Left lobe of liver (tissue), 1 donor: ENCODE results near the gene MRPL22.

DNA sequence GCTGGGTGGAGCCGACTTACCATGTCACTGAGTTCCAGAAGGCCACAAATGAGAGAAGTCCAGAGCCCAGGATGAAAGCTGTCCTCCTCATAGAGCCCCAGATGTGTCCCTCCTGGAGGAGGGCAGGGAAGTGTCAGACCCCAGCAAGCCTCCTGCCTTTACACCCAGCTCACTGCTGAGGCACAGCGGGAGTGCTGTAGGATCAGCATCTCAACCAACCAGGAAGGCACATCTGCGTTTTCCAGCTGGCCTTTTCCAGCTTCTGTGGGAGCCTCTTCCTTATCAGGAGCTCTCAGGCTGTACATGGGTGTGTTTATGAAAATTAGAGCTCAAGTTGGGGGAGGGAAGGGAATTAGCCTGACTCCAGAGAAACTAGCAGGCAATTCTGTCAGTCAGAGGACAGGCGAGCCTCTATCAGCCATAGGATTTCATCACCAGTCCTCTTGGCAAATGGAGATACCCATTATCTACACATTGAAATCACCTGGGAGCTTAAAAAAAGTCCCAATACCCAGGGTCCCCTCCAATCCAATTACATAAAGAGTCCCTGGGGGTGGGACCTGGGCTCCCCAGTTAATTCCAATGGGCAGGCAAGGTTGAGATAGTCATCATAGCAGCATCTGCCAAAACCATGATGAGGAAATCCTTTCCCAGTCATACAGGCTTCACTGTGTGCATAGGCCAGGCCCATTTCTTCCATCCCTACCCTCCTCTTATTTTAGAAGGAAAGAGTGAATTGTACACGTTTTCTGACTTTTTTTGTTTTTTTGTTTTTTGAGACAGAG lies 15.4 kb downstream of the FAXDC2 start:
- PRO-cap: bidirectional peak, plus-strand start at position 382 of the sequence, minus-strand start at position 255 of the sequence; bidirectional peak, plus-strand start at position 604 of the sequence, minus-strand start at position 469 of the sequence

DNA sequence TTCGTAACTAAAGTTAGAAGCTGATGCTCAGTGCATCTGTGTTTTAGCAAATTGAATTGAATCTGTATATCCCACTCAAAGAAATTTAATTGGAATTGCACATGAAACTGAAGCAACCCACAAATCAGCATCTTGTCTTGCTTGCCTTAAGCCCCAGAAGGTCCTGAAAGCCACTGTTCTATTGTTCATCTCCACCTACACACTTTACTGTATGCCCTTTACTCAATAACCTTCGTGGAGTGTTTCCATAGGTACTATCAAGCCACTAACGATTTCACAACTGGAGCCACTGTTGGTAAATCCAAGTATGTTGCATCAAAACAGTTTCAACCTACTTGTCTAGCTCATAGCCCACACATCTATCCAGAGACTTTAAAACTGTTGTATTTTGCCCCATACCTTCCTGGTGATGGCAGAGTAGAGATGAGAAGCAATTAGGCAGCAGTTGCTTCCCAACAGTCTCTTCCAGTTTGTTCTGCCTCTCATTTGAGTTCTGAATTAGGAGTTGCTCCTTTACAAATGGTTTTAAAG lies 706 bp downstream of the FAXDC2 start:
- PRO-cap: no peak

DNA sequence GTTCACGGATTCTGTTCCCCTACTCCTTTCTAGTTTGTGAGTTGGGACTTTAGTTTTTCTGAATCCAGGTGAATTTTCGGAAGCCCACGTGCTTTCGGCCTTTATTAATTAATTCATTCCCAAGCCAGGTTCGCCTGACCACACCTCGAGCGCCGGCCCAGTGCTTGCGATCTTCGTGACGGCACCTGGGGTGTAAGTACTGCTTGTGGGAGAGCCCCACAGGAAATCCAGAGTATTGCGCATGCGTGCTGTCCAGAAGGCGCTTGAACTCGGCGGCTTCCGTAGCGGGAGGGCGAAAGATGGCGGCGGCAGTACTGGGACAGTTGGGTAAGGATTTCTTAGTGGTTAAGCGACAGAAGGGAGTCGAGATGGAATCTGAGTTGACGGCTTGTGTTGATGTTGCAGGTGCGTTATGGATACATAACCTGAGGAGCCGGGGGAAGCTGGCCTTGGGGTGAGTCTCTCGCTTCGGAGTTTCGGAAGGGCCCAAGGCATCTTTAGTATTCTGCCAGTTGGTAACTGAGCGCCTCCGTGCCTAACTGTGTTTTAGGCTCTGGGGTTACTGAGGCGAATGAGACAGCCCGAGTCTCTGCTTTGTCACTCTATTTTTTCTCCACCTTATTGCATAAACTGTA lies at the start of gene MRPL22:
Gene MRPL22 (plus strand): TSS at position 262 of the 635 bp plus-strand sequence.
- PRO-cap: bidirectional peak, plus-strand start at position 284 of the sequence, minus-strand start at position 198 of the sequence

DNA sequence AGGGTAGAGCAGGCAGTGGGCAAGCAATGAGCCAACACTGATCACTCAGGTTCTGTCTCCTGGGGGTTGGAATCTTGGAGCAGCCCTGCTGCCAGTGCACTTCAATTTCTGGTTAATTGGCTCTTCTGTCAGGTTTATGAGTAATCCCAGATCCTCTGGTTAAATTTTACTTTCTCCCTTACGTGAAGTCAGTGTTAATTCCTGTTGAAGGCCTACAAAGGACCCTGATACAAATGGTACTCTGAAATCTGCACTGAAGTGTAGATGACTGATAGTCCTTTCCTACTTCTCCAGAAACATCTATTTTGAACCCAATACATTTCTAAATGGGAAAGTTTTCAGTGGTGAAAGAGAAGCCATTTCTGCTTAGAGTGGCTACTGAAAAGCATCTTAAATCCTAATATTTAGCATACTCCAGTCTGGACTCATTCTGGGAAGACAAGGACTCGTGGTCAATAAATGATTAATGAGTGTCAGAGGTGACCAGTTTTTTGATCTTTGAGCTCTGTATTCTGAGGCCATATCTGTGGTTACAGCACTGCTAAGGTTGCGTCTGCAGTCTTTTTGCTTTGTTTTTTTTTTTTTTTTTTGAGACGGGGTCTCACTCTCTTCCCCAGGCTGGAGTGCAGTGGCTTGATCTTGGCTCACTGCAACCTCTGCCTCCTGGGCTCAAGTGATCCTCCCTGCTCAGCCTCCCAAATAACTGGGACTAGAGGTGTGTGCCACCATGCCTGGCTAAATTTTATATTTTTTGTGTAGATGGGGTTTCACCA lies 442.5 kb downstream of the KIF4B start:
- PRO-cap: unidirectional peak, plus-strand start at position 521 of the sequence

GRCh38 chr5:155564533-155565084 lies 551.1 kb downstream of the KIF4B start:
- PRO-cap: no peak

DNA sequence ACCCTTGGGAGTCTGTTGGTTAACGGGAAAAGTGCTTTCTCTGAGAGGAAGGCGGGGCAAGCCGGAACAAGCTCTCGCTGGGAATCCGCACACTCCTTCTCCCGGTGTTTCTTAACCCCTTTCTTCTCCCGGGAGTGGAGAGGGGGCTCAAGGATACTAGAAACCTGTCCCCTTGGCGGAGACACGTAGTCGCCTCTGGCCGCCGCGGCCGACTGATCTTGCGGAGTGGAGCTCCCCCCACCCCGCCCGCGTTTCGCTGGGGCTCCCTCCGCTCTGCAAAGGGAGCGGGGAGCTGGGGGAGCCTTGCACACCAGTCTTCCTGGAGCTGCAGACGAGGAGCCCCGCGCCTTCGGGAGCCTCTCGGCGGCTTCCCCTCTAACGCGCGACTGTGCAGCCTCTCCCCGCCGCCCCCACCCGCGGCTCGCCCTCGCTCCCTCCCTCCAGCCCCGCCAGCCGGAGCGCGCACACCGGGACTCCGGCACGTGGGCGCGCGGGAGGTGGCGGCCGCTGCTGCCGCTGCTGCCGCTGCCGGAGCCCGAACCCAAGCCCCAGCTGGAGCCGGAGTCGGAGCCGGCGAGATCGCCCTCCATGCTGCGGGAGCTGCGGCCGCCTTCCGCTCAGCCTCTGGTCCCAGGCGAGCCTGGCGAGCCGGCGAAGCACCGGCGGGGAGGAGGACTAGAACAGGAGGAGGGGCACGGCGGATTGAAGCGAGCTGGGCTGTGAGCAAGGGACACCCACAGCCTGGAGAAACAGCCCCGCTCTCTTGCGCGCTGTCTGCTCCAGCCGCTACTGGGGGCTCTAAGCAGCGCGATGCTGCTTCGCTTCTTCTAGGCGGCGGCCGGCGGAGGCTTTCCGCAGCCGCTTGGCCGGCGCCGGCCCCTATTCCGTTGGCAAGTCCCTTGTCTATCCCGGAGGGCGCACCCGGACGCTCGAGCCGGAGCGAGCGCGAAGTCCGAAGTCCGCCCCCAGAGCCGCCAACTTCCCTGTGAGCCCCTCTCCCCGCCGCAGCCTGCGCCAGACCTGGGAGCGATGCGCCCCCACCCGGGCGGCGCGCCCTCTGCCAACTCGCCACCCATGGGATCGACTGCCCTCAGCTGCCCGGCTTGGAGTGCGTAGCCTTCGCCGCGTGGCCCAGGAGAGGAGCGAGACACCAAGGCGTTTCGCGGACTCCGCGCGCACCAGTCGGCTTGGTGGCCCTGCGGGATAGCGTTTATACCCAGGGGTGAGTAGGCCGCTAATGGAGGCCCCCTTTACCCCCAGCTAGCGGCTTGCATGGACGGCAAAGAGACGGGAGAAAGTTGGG lies 598.7 kb upstream of the SGCD start:
- PRO-cap: no peak

DNA sequence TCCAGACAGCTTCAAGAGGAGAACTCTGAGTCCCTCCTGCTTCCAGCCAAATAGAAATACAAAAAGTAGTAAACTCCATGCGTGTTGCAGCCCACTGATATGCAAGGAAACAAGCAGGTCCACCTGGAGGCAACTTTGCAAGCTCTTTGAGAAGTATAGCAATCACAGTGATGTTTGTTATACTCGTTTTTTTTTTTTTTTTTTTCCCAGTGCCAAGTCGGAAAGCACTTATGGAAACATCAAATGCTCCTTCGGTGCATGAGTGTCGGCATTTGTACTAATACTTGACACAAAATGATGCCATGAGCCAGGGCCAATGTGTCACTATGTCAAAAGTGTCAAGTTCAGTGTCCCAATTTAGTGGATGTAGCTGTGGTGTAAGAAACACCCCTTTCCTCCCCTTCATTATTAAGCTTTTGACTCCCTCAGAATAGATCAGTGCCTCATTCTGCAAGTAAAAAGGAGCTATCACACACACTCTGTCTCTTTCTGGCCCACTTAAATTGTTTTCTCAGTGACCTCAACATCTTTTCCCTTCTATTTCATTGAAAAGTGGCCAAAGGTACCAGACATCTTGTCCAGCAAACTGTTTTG lies 594.0 kb upstream of the SGCD start:
- PRO-cap: no peak

DNA sequence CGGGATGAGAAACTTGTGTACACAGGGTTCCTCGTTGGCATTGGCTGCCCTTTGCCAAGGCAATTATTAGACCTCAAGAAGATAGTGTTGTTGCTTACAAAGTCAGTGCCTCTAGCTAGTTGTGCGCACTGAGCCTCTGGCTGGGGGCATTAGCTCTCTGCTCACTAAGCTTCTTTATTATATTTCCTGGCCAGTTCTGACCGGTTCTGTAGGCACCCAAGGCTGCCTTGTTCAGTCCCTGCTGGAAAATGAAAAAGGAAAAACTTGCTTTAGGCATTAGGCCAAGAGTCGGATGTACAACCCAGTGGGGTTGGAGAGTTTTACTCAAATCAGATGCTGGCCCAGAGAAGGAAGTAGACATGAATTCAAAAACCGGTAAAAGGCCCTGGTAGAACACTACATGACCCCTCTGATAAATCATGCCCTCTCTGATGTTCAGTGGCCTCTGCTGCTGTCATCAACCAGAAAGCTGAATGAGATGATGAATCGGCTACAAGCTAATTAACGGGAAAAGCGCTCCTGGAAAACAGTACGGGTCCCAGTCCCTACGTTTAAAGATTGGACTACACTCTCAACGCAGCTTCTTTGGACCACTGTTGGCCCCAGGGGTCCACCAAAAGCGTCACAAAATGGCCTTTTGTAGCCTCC lies 2.2 kb downstream of the CYFIP2 start:
- PRO-cap: no peak

DNA sequence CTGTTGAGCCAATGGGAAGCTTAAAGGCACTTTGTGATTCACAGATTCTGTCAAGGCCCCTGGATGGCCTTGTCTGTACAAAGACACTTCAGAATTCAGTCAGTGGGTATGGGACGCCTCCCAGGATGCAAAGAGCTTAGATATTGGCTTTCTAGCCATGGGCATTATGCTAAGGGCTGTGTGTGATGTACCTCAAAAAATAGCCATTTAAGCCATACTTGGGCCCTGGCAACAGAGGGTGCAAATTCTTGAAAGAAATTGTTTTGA lies 3.8 kb downstream of the CYFIP2 start:
- PRO-cap: no peak

GRCh38 chr5:157271511-157272407 lies 5.8 kb downstream of the CYFIP2 start:
- PRO-cap: no peak

DNA sequence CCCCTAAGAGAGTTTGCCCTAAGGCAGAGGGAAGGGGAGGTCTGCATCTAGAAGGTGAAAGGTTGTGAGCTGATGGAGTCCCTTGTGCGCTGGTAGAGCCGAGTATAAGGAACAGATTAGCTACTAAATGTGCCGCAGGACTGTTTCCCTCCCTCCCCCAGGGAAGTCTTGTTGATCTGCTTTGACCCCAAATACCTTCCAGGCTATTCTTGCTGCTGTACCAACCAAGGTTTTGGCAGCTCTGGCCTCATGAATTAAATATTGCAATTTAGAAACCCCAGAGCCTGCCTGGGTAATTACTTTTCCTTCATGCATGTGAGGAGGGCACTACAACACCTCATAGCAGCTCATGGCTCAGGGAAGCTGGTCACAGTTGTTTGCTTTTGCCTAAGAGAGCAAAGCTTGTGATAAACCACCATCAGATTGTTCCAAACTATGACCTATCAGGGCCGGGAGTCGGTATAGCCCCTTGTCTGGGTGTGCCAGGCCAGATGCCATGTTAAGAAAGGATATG lies 19.7 kb downstream of the CYFIP2 start:
- PRO-cap: bidirectional peak, plus-strand start at position 340 of the sequence, minus-strand start at position 243 of the sequence

DNA sequence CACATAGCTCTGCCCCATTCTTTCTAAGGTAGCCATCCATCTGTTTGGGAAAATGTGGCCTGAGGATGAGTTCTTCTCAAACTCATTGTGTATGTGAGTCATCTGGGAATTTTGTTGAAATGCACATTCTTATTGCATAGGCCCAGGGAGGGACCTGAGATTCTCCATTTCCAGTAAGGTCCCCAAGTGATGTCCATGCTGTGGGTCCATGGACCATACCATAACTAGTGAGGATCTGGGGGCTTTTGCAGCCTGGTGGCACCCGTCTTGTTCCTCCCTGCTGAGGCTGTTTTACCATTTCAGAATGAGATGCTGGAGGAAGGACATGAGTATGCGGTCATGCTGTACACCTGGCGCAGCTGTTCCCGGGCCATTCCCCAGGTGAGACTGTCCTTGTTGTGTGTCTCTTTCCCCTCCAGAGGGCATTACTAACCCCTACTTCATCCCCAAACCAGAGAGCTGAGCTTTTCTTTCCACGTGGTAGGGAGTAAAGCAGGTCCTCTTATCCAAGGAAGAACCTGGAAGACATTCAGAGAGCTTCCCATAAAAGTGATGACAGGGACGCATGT lies 28.6 kb downstream of the CYFIP2 start:
- PRO-cap: no peak

DNA sequence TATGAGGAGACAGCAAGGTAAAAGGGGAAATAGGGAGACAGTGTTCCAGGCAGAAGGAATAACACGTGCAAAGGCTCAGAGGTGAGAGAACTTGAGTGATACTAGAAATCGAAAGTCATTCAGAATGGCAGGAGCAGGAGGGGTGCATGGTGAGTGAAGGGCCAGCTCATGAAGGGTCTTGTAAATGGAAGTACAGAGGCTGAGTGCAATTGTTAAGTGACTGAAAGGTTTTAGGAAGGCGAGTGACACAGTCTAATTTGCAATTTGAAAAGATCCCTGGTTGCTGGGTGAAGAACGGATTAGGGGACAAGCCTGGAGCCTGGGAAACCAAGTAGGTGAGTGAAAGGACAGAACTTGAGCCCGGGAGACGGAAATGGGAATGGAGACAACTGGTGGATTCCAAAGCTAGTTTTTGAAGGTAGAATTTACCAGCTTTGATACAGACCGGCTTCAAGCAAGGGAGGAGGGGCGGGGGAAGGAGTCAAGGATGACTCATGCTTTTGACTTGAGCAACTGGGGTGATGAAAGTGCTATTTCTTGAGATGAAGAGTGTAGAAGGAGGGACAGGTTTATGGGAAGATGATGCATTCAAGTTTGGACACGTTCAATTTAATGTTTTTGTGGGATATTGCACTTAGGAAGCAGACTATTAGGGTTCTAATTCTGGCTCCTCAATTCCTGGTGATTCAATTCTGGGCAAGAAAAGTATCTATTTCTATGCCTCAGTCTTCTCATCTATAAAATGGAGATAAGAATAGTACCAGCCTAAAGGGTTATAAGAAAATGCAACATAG lies 4.3 kb downstream of the NIPAL4 start:
- PRO-cap: no peak

GRCh38 chr5:157479624-157480164 lies 19.7 kb downstream of the NIPAL4 start:
- PRO-cap: unidirectional peak, minus-strand start at chr5:157479718; unidirectional peak, minus-strand start at chr5:157479757

GRCh38 chr5:157486243-157487204 lies 26.5 kb downstream of the NIPAL4 start:
- PRO-cap: no peak

DNA sequence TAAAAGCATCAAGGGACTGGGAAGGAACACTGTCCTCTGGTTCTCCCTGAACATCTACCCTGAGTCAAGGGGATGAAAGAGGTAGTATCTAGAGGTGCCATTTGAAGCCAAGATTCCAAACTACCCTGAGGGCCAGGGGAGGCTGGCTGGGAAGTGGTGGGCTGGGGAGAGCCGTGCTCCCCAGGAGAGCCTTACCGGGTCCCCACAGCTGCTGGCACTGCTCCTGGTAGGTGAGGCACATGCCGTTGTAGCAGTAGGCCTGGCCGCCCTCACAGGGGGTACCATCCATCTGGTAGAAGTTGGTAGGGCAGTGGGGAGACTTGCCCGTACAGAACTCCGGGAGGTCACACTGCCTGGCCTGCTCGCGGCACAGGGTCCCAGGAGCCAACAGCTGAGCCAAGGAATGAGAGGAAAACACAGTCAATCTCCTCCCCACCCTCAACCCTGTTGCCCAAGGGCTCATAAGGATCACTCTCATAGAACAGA lies 36.7 kb downstream of the NIPAL4 start:
- PRO-cap: no peak

GRCh38 chr5:157501183-157501819 lies 41.3 kb downstream of the NIPAL4 start:
- PRO-cap: no peak

DNA sequence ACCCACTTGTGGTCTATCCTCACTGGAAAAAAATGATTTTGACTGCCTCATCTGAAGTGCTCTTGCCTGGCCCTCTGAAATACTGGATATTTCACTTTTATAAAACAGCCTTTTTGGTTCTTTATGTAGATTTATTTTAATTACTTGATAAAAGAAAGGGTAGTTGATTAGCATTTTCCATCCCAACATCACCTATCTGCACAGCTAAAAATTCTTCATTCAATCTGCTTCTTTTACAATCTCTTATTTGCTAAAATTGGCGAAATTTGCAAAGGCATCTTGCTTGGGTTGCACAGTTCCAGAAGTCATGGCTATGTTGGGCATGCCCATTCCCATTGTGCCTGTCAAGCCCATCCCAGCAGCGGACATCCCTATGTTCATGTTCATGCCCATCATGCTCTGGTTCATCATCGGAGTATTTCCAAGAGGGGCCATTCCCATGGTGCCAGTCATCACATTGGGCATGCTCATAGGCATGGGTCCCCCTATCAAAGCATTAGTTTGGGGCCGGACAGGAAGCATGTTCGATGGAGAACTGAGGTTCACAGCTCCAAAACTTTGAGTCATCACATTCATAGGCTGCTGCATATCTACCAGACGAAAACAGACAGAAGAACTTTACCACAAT lies 44.0 kb downstream of the LSM11 start:
- PRO-cap: no peak

DNA sequence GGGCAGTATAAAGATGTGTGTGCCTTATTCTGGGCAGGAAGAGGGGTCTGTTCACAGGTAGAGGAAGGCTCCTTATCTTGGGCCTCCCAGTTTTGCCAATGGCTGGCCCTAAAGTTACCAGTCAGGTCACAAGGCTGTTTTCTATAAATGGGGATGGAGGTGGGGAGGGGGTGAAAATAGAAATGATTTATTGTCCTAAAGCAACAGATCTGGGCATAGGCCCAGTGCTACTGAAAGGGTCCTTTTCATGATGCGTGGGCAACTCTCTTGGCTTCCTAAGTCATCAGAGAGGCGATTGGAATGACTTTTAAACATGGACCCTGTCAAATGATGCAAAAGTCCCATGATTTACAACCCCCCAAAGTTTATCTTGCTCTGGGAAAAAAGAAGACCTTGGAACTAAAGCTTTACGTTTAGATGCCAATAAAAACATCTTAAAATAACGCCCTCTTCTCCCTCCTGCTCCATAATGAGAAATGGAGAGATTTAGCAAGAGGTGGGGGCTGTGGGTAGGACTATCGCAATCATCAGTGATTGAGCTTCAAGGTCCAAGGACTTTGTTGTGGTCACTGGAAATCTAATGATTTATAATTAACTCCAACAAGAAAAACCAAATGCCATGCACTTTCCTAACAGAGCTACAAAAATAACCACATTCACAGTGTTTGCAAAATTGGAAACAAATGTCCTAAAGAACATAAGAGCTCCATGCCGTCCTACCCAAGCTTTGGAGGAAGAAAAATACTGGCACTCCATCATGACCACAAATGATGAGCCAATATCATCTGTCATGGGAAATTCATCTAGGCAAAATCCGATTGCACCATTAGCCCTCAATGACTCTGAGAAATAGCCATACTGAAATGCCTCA lies 167.5 kb upstream of the CLINT1 start:
- PRO-cap: no peak

GRCh38 chr5:158307979-158308207 lies 448.9 kb upstream of the CLINT1 start:
- PRO-cap: no peak